Panc1 (cell line): ENCODE results near the genes OR10G2 and PSMB5.

DNA sequence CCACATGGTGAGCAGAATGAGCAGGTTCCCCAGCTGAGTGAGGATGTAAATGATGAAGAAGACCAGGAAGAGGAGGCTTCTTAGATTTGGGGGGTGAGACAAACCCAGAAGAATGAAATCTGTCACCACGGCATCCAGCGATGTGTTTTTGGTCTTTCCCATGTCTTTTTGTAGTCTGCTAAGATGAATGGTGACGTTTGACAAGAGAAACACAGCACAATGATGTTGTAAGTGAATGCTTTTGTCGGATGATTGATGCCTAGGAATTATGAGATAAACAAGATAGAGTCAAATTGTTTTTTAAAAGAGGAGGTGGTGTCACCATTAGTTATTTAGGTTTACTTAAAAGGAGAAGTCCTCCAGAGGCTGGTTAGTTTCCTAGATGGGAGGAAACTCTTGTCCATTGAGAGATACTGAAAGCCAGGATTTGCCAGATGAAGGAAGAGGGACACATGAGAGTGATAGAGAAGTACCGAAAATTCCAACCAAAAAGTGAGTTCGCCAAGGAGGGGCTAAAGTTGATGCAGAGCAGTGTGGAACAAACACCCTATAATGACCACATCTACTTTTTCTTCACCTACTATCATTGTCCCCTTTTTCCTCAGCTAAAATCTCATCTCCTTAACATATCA is at the start of gene OR10G2:
TSS of gene OR10G2 (minus strand) at position 260 of the 632 bp plus-strand sequence.
- RRBS, 2 experiments: no CpG with 5 or more reads among the region's 6 CpGs

DNA sequence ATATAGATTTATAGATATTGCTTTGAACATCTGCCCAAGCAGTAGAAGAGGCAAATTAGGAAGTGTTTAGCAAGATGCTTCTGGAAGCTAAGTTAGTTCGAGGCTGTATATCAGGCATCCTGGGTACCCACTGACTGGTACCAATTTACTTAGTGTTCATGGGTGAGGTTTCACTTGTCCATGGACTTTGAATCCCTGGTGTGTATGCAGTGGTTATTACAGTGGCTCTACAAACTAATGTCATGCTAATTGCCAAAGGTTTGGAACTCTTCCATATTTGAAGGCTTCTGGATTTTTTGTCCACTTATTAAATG is 315 bp upstream of the OR4E2 start:
- RRBS, 2 experiments: no CpG with 5 or more reads among the region's 1 CpG

- RRBS, 2 experiments: no CpG with 5 or more reads among the region's 5 CpGs
These were observed 123.5 kb upstream of the OR4E1 start for GRCh38 chr14:21797151-21797426.

GRCh38 chr14:21965141-21965550 is 291.5 kb upstream of the OR4E1 start:
- RRBS, 2 experiments: no CpG with 5 or more reads among the region's 3 CpGs

DNA sequence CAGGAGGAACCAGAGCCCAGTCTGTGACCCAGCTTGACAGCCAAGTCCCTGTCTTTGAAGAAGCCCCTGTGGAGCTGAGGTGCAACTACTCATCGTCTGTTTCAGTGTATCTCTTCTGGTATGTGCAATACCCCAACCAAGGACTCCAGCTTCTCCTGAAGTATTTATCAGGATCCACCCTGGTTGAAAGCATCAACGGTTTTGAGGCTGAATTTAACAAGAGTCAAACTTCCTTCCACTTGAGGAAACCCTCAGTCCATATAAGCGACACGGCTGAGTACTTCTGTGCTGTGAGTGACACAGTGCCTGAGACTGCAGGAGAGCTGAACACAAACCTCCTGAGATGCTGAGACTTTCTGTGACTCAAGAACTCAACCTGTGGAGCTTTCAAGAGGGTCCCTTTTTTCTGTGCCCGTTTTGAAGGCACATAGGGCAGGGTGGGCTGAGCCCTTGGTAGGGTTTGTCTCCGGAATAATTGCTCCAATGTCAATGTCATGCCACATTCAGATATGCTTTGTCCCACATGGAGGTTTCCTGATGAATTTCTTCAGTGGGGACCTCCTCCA is 305.3 kb upstream of the OR4E1 start:
- RRBS, 2 experiments: no CpG with 5 or more reads among the region's 6 CpGs

GRCh38 chr14:22168306-22168604 is 420.8 kb downstream of the DAD1 start:
- RRBS, 2 experiments: no CpG with 5 or more reads among the region's 2 CpGs

- RRBS, 2 experiments: no CpG with 5 or more reads among the region's 9 CpGs
These were observed 161.3 kb downstream of the DAD1 start for GRCh38 chr14:22427617-22428132.

DNA sequence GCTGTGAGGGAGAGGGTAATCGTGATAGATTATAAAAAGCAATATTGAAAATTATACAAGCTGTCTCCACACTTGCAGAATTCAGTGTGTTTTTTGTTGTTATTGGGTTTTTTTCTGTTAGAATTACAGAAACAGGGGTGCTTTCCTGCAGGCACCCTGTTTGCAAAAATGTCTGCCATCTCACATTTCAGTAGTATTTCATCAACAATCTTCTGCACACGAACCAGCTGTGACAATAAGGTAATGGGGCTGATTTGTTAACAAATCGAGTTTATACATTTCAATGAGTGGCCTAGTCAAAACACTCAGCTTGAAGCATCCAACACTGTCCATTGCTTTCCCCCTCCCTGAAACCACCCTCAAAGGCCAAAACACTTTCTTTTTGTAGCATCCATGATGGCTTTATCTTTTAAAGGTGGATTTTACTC is 90.2 kb downstream of the DAD1 start:
- RRBS, 2 experiments: no CpG with 5 or more reads among the region's 3 CpGs

DNA sequence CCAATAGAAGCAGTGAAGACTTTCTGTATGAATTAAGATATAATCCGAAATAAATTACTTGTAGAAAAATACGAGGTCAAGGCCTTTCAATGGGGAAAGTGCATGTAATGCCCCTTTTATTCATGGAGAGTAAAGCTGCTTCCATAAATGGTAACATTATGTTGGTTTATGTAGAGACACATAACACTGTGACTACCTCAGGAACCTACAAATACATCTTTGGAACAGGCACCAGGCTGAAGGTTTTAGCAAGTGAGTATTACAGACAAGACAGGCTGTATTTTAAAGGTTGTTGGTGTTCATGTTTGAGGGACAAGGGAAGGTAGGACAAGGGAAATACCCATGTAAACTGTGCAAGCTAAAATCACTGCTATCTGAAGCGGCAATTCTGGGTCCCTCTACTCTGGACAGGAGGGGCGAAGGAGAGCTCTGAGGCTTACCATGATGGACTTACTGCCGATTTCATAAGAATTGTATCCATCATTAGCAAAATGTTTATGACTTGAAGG is 89.5 kb downstream of the DAD1 start:
- RRBS, 2 experiments: no CpG with 5 or more reads among the region's 5 CpGs

DNA sequence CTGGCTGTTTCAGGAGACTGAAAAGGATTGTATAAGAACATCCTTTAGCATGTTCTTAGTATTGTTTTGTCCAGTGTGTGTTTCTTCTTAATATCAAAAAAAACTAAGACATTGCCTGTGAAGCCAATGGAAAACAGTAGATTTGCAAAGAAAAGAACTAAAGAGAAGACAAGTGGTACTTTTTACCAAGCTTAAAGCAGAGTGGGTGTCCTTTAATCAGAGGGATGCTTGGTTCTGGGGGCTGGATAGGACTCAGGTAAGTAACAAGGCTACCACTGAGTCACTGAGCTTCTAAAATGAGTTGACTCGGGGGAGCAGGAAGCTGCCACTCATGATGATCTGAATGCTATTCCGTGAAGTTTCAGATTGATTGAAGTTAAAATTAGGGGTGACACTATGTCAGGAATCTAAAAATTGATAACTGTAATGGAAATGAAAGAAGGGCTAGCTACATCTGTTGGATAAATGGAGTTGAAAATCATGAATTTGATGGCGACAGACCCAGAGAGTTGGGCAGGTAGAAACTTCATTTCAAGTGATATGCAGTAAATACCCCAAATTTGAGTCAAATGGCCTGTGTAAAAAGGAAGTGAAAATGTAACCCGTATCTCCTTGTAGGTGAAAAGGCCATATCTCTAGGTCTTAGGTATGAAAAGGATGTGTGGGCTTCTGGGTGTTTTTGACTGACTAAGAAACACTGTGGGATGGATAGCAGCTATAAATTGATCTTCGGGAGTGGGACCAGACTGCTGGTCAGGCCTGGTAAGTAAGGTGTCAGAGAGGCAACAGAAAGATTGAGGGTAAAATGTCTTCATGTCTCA is 57.6 kb downstream of the DAD1 start:
- RRBS, 2 experiments: no CpG with 5 or more reads among the region's 5 CpGs

- RRBS, 2 experiments: no CpG with 5 or more reads among the region's 2 CpGs
These were observed 44.7 kb downstream of the DAD1 start for GRCh38 chr14:22544277-22544754.

GRCh38 chr14:22545659-22546923 is 42.9 kb downstream of the DAD1 start:
- RRBS, 2 experiments: no CpG with 5 or more reads among the region's 10 CpGs

GRCh38 chr14:22551476-22552121 is 37.4 kb downstream of the DAD1 start:
- RRBS, 2 experiments: no CpG with 5 or more reads among the region's 8 CpGs

GRCh38 chr14:22566615-22567234 is 22.3 kb downstream of the DAD1 start:
- RRBS, 2 experiments: no CpG with 5 or more reads among the region's 3 CpGs

- RRBS, 2 experiments: no CpG with 5 or more reads among the region's 5 CpGs
These were observed 13.6 kb downstream of the OXA1L start for GRCh38 chr14:22779921-22780750.

- RRBS, 2 experiments: no CpG with 5 or more reads among the region's 11 CpGs
These were observed 992 bp downstream of the HAUS4 start for GRCh38 chr14:22955852-22956343.

- RRBS, 2 experiments: no CpG with 5 or more reads among the region's 9 CpGs
These were observed 5.6 kb downstream of the AJUBA start for GRCh38 chr14:22976374-22977567.

DNA sequence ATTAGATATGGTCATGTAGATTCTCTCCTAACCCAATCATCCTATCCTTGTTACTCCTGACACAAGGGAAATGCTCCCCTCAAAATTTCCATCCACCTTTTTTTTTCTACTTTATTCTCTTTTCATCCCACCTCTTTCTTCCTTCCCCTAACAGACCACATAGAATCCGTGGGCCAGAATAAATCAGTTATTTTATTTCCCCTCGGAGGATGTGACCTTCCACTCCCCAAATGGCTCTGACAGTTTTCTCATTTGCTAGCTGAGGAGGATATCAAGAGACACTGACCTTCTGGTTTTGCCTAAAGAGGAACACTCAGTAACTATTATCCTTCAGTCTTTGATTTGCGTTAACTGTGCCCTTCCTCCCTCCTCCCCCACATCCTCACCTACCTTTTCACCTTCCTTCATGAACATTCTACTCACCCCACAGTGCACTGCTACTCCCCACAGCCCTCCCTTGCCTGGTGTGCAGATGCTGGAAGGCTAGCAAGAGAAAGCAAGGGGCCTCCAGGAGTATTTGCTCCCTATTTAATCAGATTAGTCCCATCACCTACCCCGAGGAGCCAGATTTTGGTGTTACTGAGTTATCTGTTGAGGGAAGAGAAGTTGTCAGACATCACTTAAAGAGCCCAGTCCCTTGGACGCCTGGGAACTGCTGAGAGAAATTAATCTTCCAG is 11.8 kb downstream of the PSMB5 start:
- RRBS, 2 experiments: no CpG with 5 or more reads among the region's 5 CpGs

- RRBS, 2 experiments: 2 to 5% methylated on average over 8 of the region's 47 CpGs
These were observed at the start of gene PSMB5 for GRCh38 chr14:23034315-23035390. TSS of gene PSMB5 (minus strand) at chr14:23034900.